Cytotoxic T cell (primary cell): Measurements from ENCODE around the genes ENOX1 and SERP2.

- PRO-cap, 2 experiments = no peak in any of the 2 experiments
These were observed 22.9 kb downstream of the AKAP11 start for GRCh38 chr13:42294942-42295198.

GRCh38 chr13:42308221-42308699 is 36.3 kb downstream of the AKAP11 start:
- PRO-cap, 2 experiments = no peak in any of the 2 experiments

- PRO-cap, 2 experiments = no peak in any of the 2 experiments
These were observed 10.2 kb downstream of the EPSTI1 start for GRCh38 chr13:42981791-42982322.

DNA sequence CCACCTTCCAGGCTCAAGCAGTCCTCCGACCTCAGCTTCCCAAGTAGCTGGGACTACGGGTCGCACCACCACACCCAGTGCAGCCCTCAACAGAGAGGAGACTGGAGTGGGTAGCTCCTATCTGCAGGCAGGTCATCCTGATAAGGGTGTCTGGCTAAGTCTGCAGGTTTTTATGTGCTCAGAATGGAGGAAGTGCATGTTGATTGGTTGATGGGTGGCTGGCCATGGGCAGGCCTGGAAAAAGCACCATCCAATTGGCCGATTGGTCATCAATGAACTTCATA is 12.8 kb downstream of the DNAJC15 start:
- PRO-cap, 2 experiments = no peak in any of the 2 experiments

DNA sequence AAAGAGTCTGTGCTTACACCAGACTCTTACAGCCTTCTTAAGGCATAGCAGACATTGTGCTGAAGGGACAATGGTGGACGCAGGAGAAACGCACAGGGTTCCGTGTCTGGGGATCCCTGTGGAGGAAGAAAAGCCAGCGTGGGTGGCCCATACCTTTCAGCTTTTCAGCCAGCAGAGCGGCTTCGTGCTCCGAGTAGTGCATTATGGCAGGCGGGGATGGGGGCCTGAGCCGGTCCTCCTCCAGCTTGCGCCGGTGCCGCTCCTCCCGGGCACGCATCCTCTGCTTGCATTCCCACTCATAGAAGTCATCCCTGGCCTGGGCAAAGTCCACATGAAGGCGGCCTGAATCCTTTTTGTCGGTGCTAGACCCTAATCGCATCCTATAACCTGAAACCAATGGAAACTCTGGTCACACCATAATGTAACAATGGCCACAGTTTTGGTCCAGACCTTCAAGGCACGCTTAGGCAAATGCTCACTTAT is 332.4 kb downstream of the DNAJC15 start:
- PRO-cap, 2 experiments = no peak in any of the 2 experiments

GRCh38 chr13:43407072-43407583 is 379.6 kb downstream of the ENOX1 start:
- PRO-cap, 2 experiments = no peak in any of the 2 experiments

- PRO-cap, 2 experiments = no peak in any of the 2 experiments
These were observed at the start of gene ENOX1 for GRCh38 chr13:43786410-43787732. ENOX1 (minus strand) TSS chr13:43786972.

DNA sequence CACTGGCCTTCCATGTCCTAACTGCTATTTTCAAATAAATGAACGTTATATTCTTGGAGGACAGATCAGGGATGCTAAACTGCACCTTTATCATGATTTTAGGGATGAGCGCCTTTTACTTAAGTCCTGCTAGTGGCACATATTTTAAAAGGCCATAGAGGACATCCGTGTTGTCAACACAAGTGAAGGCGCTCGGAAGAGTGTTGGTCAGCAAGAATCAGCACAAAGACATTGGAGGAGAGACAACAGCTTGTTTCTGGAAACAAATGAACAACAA is 943 bp downstream of the CCDC122 start:
- PRO-cap, 2 experiments = no peak in any of the 2 experiments

DNA sequence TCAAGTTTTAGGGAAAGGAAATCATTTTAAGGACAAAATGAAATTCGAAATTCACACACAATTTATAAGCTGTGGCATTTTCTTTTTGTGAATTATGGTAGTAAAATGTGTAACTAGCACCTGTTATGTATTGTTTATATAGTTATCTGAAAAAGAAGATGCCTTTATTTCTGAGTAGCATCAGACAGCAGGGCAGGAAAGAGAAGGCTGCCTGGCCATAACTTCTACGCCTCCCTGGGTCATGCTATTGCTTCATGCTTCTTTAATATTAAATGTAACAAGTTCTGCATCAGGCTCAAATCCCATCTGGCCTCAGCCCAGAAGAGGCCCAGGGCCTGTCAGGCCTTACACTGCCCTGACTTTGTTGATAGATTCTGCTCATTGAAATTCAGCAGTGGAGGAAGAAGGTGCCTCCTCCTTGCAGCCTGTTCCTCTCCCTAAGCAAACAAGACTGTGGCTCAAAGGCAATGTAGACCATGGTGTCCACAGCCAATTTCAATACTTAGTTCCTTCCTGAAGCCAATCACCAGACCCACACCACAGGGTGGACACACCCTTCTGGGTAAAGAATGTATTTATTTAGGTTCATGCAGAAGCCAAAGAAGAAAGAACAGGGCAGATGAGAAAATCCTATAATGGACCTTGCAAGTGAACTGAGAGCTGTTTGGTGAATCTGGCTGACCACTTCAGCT is 59.3 kb downstream of the LACC1 start:
- PRO-cap, 2 experiments = no peak in any of the 2 experiments

DNA sequence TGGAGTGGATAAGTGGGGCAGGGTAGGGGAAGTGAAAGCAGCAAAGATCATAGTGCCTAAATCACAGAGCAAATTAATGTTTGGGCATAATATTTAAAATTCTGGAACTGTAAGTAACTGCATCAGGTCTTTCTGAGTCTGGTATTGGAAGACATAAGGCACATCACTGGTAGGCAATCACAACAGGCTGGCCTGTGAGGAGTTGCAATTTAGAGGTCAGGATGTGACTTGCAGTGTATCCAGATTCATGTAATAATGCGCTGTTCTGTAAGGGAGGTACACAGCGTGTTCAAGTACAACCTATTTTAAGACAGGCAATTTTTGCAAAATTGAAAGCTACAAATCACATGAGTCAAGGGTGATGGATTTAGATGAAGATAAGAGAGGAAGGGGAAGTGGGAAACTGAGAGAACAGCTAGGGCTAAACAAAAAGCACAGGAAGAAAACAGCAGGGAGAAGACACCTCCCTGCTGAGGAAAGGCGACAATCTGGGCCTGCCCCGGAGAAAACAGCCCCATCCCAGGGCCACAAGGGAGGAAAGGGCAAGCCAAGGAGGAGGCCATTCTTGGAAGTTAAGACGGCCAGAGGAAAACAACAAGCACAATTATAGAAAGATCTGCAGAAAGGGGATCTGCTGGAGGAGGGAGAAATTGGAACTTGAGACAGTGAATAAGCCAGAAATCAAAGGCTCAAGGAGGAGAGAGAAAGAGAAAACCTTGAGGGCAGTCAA is 138.2 kb downstream of the LACC1 start:
- PRO-cap, 2 experiments = no peak in any of the 2 experiments

DNA sequence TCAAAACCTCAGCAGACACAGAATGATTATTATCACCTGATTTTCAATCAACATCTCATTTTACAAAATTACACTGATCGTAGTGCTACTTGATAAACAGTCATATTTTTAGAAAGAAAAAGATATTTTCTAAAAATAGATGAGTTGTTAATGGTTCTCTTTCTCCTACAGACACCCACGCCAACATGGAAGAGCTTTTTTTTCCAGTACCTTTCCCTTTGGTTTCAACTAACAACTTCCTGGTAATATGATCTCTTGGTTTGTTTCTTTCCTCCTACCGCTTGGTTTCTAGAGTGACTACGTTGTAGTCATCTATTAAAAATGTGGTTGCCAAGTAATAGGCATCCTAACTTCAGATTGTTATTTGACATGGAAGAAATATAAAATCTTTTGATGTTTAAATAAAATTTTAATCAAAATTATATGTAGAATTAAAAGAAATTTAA is 92.3 kb downstream of the SMIM2 start:
- PRO-cap, 2 experiments = no peak in any of the 2 experiments

DNA sequence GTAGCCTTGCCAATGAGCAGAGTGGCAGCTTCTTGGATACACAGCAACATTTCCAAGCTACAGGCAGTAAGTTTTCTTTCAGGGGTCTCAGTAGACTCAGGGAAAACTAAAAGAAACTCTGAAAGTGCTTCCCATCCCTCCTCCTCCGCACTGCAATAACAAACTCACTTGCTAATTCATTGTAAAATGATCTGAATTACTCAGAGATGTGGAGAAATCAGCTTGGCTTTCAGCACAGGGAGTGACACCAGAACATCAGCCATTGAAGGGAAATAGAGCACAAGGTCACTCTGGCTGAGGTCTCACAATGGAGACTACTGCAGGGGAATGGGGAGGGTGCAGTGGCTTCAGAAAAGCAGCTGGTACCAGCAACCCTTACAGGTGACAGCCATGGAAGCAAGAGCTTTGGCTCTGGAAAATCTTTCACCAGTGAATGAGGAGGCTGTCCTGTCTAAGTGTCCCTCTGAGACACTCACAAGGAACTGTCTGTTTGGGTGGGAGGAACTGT is 75.3 kb upstream of the SMIM2 start:
- PRO-cap, 2 experiments = no peak in any of the 2 experiments

DNA sequence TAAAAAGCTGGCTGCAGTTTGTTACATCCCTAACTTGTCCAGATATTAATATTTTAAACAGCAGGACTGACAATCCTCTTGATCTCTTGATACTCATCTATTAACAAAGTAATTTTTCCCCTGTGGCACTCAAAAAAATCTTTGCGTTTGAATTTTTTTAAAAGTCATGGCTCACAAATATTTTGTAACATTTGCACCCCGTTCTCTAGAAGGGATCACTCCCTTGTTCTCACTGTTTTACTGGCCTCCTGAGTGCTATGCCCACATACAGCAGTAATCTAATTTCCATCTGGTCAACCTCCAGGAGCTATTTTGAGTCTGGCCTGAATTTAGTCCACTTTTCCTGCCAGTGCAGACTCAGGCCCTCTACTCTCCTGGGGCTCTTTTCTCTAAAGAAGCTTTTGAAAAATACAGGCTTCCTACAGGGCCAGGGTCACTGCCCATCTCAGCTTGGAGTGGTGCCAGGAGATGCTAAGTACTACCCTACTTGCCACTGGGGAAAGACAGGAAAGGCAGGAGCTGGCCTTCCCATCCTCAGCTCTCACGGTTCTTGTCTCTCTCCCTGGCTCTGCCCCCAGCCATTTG is 101.8 kb upstream of the SERP2 start:
- PRO-cap, 2 experiments = no peak in any of the 2 experiments

DNA sequence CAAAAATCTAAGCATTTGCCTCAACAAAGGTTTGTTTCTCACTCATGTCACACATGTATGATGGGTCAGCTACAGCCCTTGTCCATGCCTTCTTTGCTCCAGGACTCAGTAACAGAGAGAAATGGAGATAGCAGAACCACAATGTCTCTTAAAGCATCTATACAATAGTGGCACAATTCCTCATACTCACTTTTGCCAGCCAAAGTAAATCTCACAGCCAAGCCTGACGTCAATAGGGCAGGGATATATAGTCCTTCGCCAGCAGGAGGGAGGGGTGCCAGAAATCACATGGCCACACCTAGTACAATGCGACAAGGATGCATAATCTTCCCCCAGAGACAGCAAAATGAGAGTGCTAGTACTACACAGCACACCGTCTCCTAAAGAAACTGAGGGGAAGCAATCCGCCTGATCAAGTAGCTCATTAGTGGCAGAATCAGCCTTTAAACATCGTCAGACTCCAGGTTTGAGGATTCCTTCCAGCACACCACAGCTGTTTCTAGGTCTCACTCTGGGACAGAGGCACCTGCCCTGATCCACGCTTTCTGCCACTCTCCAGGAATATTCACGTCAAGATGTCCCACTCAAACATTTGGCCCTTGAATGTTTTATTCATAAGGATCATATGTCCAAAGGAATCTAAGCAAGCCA is 63.8 kb upstream of the SERP2 start:
- PRO-cap, 2 experiments = no peak in any of the 2 experiments

DNA sequence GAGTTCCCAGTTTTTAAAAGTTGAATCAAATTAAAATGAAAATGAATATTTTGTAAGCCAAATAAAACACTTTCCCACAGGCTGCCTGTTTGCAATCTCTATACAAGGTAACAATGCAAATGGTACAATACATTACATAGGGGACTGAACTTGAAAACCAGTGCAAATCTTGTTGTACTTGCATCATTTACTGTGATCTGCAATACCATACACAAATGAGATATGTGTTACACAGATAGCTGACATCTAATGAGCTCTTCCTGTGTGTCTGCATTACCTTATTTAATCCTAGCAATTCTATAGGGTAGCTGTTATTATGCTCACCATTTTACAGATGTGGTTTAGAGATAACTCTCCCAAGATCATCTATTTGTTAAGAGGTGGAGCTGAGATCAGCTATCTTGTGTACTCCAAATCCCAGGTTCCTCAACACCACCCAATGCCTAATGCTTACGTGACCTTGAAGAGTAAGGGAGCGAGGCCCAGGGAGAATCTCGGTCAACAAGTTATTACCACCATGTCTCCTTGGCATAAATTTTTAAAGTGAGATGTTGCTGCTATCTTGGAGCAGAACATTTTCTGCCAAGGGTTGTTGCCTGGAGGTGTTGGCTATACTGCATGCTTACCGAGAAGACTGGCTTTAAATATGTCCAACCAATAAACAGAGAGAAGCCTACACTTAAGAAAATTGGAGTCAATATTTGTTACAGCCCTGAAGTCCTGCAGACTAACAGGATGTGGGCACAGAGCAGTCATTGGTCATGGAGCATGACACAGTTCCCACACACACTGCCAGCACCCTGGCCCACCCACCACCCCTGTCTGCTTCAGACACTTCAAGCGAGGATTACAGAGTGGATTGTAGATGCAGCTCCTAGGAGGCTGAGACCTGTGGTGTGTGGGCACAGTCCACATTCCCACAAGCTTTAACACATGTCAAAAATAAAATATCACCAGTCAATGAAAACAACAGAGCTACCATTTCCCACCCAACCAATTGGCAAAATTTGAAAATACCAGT is 21.2 kb upstream of the SERP2 start:
- PRO-cap, 2 experiments = peak in 2 of 2 experiments; most common plus-strand start position 830 of the sequence (in 2); most common minus-strand start position 633 of the sequence (in 1)

- PRO-cap, 2 experiments = peak in 1 of 2 experiments; most common plus-strand start chr13:44373852 (in 1)
These were observed at the start of gene SERP2 for GRCh38 chr13:44373200-44374000. SERP2 (plus strand) TSS chr13:44373824.

DNA sequence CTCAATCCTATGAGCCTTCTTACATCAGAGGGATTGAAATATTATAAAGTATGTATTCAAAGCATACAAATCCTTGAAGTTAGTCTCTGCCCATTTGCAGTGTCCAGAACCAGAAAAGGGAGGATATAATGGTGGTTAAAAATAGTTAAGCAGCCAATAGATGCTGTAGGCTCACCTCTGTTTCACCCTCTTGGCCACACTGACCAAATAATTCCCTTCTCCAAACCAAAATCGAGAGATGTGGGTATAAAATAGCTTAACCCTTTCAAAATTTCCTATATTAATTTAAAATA is 64.1 kb downstream of the SERP2 start:
- PRO-cap, 2 experiments = no peak in any of the 2 experiments

DNA sequence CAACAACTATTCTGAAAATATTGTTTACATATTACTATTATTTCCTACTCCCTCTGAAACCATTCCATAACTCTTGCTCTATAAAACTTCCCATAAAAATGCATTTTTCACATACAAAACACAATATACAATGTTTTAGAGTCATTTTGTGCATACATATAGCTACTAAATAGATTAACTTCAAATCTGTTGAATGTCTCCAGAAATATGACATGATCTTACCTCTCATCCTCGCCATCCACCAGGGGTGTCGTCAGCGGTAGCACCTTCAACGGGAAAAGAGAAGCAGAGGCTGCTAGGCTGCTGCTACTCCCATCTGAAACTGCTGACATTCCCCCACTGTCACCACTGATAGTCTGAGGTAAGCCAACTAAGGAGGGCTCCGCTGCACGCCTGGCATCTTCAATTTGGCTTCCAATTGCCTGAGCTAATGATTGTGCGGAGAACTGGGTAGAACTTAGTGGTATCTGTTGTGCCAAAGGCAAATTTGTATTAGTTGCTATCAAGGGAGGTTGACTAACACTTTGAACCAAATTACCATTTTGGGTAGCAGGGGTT is 3.1 kb downstream of the TSC22D1 start:
- PRO-cap, 2 experiments = no peak in any of the 2 experiments

DNA sequence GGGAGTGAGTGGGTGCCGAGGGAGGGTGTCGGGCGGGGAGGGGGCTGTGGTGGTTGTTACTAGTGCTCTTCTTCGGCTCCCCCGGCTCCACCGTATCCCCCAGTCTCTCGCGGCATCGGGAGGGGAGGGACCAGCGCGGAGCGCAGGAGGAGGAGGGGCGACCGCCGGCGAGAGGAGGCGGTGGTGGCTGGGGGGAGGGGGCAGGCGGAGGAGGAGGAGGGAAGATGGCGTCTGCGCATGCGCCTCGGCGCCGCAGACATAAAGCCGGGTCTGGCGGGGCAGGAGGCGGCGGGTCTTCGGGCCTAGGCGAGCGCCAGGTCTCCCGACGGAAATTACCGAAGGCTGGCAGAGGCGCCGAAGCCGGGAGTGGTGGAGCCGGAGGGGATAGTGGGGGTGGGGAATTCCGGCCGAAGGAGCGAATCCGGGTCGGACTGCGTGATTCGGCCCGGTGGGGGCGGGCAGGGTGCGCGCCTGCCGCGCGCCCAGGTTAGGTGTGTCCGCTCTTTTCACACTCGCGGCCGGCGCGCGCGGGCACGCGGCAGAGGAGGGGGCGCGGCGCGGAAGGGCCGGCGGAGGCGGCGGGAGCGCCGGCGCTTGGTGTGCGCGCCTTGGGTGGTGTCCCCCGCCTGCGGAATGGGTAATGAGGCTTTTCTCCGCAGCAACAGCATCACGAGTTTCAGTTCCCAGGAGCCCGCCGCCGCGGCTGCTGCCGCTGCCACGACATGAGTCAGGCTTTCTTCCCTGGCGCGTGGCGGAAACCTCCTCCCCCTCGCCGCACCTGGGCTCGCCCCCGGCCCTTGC is 1.3 kb upstream of the TSC22D1 start:
- PRO-cap, 2 experiments = peak in 2 of 2 experiments; most common plus-strand start position 679 of the sequence (in 2); most common minus-strand start position 107 of the sequence (in 2)

GRCh38 chr13:44747072-44747652 is 171.0 kb upstream of the TSC22D1 start:
- PRO-cap, 2 experiments = no peak in any of the 2 experiments